Colon Carcinoma Metastatic in the Lung (tissue), 2 donors: Measurements from ENCODE around the genes NMNAT2 and TSEN15.

GRCh38 chr1:182884376-182885202 is 45.4 kb downstream of the DHX9 start:
- PRO-cap, 2 experiments, result no peak in any of the 2 experiments

GRCh38 chr1:183059448-183059702 is 36.2 kb downstream of the LAMC1 start:
- PRO-cap, 2 experiments, result no peak in any of the 2 experiments

DNA sequence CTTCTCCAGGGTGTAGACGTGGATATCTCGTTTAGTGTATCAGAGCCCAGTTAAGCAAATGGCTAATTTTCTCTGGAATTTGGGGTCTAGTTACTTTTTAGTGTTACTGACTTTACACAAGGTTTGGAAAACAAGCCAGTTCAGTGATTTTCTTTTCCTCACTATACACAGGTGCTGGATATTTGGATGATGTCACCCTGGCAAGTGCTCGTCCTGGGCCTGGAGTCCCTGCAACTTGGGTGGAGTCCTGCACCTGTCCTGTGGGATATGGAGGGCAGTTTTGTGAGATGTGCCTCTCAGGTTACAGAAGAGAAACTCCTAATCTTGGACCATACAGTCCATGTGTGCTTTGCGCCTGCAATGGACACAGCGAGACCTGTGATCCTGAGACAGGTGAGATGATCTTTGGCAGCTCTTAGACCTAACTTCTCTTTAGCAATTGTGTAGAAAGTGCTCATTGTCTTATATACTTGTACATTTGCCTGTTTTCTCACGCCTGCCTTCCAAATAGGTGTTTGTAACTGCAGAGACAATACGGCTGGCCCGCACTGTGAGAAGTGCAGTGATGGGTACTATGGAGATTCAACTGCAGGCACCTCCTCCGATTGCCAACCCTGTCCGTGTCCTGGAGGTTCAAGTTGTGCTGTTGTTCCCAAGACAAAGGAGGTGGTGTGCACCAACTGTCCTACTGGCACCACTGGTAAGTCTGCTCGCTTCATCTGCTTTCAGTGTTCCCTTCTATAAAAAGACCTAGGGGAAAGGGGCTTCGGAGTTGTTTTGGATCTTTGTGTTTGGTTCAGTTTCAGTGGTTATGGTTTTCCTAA is 64.3 kb upstream of the LAMC2 start:
- PRO-cap, 2 experiments, result no peak in any of the 2 experiments

GRCh38 chr1:183251936-183252626 is 66.0 kb downstream of the LAMC2 start:
- PRO-cap, 2 experiments, result no peak in any of the 2 experiments

DNA sequence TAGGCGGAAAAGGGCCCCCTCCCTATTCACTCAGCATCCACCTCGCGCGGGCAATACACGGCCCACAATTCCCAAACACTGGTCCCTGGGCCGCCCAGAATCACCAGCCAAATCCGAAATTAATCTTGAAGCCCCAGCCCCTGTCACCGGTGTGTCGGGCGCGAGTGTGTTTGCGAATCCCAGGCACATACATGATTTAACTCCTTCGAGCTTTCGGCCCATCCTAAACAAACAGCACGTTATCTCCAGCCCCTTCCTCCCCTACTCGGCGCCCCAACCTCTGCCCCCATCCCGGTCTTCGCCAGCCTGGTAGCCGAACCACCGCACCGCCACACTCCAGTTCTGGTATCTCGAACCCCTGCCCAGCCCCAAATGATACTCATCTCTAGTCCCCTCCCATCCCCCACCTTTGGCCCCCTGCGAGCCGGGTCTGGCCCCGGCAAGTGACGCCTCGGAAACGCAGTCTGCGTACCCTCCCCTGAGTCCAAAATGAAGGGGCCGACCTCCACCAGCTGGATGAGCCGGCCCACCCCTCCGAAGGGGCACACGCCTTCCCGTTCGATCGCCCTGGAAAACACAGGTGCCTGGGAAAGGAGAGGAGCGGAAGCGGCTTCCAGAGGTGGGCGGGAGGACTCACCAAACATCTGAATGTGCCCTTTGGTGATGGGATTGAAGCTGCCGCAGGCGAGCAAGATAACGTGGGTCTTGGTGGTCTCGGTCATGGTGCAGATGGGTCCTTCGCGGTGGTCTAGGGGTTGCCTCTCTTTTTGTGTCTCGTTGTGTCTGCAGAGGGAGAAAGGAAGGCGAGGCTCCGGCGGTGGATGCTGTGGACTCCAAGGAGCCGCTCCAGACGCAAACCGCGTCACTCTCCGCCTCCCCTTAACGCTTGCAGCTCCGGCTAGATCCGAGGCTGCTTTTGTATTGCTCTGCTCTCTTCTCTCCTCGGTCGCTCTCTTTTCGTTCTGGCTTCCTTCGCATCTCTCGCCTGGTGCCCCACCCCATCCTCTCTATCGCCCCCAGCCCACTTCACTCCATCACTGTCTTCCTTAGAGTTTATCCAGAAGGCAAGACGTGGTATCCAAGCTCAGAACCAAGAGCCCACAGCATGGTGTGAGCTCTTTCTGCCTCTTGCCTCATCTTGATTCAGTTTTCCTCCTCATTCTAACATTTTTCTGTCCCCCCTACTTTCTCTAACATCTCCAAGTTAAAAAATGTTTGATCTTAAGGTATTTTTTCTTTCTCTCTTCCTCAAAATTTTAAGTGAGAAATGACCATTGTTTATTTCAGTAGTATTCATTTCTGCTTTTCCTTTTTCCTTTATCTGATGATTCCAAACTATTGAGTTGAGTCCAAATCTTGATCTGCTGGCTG is at the start of gene NMNAT2:
Gene NMNAT2, minus strand, starts transcription at position 835 of the 1,371 bp plus-strand sequence.
- PRO-cap, 2 experiments, result no peak in any of the 2 experiments

GRCh38 chr1:183553704-183554118 is 36.5 kb downstream of the NCF2 start:
- PRO-cap, 2 experiments, result no peak in any of the 2 experiments

DNA sequence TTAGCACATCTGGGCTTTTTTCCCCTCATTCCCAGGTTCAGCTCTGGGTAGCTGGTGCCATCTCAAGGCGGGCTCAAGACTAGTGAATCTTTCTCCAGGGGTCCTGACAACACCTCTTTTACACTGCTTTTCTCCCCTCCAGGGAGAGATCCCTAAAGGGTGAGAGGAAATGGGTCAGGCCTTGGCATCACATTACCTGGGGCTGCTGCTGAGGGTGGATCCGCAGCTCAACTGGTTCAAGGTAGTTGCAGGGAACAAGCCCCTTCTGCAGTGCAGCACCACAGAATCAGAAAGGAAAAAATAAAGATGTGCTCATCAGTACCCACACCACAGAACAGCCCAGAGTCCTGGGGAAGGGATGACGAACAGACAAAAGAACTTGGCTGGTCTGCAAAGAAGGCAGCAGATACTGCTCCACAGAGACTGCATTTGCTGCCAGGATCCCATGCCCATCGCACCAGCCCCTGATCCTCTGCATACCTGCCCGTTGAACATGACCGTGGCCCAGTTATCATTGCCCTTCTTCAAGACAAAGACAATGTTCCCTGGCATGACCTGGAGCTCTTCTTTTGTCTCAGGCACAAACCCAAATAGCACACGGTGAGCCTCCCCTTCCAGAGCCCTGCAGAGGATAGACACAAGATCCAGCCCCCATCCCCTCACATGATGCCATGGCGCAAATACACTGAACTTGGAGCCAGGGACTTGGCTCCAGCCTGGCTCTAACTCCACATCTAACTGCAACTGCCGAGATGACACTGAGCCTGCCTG is 23.4 kb downstream of the NCF2 start:
- PRO-cap, 2 experiments, result no peak in any of the 2 experiments

DNA sequence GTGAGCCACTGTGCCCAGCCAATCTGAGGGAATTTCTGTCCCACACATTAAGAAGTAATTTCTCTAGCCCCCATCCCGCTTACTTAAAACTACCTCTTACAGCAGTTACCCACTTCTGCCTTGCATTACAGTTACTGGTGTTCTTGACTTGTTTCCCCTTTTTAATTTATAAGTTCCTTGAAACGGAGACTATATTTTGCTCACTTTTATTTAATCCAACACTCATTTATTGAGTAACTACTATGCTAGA is 7.0 kb downstream of the NCF2 start:
- PRO-cap, 2 experiments, result no peak in any of the 2 experiments

DNA sequence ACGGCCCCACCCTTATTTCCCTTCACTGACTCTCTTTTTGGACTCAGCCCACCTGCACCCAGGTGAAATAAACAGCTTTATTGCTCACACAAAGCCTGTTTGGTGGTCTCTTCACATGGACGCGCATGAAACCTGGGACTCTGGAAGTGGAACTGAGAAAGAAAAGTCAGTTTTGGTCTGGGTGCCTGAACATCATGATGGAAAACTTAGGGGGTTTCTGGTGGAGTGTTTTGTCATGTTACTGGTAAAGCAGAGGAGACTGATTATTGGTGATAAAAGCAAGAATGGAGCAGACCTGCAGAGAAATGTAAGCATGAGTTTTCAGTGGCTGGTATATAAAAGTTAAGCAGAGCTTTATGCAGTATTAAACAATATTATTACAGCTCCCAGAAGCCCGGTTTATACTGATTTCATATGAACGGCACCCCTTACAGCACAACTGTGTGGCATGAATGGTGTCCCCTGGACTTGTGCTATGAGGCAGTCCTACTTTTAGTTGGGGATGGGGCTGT is 16.3 kb downstream of the ARPC5 start:
- PRO-cap, 2 experiments, result no peak in any of the 2 experiments

DNA sequence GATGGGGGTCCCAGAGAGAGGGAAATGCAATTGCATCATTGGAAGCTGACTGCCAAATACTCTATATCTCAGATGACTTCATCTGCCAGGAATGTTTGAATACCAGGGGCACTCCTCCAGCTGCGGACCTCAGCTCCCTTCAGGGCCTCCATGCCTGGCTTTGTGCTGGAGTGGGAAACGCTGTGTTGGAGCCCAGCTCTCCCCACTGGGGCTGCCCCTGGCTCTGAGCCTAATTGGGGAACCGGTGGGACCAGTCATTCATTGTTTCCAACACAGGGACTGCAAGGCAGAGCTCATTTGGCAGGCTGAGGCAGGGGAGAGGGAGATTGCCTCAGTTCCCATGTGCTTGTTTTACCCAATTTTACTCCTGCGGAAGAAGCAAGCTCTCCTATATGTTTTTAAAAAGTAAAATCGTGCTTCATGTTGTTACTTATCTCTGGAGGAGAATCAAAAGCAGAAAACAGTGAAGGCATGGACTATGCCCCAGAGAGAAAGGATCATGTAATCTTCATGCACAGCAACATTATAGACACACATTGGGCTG is 76.9 kb downstream of the RGL1 start:
- PRO-cap, 2 experiments, result no peak in any of the 2 experiments

- PRO-cap, 2 experiments, result no peak in any of the 2 experiments
These were observed 92.7 kb downstream of the RGL1 start for GRCh38 chr1:183897481-183898197.

DNA sequence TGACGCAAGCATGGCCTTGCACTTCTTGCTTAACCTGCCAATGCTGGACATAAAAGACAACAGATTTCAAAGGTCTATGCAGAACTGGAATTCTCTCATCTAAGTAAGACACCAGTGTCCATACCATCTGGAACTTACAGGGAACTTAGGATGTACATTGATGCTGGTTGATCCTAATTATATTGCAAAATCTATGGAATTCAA is 2.6 kb downstream of the COLGALT2 start:
- PRO-cap, 2 experiments, result no peak in any of the 2 experiments

GRCh38 chr1:184051151-184052341 is at the start of gene TSEN15:
Gene TSEN15, plus strand, starts transcription at chr1:184051730.
- PRO-cap, 2 experiments, result peak in 2 of 2 experiments; most common plus-strand start chr1:184051733 (in 1); most common minus-strand start chr1:184051601 (in 1)

- PRO-cap, 2 experiments, result no peak in any of the 2 experiments
These were observed 100.9 kb downstream of the TSEN15 start for GRCh38 chr1:184152132-184153035.

DNA sequence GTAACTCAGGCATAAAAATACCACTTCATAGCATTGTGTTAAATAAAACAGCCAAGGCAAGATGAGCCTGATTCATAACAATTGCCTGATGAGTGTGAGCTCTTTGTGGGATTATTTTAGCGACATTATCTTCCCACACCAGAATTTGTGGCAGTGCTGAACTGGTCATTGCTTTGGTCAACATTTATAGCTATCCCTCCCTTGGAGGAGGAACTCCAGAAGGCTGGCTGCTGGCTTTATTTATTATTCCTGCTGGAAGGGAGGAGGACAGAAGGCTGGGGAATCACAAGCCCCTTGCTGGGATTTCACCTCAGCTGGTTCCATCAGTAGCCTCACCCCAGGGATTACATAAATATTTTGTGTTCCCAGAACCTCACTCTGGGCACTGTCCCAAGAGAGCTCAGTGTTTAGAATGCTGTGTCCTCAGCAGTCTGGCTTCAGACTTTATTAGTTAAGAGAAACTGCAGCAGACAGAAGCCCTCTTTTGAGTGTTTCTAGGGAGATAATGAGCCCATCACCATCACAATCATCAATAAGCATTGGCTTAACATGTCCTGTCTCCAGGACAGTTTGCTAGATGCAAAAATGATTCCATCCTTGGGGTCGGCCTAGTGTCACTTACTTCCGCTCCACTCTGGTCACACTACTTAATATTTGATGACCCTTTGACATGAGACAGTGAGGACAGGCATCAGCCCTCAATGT is 102.8 kb upstream of the C1orf21 start:
- PRO-cap, 2 experiments, result no peak in any of the 2 experiments

GRCh38 chr1:184385759-184386192 is 1.1 kb upstream of the C1orf21 start:
- PRO-cap, 2 experiments, result no peak in any of the 2 experiments

DNA sequence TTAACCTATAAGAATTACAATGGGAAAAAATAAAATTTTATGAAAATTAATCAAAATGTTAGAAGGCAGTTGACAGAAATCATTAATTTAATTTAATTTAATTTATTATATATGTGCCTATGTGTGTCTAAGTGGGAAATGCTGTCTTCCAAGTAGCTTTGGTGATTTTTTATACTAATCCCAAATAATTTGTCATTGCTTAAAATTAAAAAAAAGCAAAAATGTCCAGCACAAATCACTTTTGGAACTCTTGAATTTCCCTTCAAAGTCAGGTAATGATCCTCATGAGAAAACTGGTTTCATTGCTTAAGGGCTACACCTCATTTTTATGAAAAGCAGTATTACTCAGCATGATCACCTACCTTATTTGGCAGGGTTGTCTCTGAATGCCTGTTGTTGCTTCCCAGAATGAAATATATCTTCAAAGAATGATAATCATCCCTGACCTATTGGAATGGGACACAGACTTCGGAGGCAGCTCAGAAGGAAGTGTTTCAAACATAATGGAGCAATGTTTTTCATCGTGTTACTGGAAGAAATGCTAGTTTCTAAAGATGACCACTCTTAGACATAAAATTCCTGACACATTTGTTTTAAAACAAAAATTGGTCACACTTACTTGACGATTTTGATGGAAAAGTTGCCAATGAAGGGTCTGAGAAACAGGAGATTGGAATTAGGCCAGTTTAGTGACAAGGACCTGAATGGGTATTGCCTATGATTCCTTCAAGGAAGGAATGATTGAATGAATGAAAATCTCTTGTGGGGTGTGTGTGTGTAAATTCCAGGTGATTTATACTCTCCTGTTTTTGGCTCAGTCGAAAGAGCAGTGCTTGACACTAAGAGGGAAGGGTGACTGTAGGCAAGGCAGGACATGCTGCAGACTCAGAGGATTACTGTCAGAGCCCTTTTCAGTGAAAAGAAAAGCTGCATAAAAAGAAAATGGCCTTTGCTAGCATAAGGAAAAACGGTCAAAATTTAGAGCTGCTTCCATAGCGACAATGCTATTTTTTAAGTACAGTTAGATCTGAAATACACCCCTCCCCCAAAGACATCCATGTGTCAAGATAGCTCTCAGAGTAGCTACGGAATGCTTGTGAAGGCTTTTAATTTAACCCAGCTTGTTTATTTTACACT is 29.9 kb downstream of the C1orf21 start:
- PRO-cap, 2 experiments, result no peak in any of the 2 experiments

- PRO-cap, 2 experiments, result no peak in any of the 2 experiments
These were observed 90.5 kb downstream of the C1orf21 start for GRCh38 chr1:184477338-184477761.

- PRO-cap, 2 experiments, result no peak in any of the 2 experiments
These were observed 168.8 kb downstream of the C1orf21 start for GRCh38 chr1:184555502-184556196.

DNA sequence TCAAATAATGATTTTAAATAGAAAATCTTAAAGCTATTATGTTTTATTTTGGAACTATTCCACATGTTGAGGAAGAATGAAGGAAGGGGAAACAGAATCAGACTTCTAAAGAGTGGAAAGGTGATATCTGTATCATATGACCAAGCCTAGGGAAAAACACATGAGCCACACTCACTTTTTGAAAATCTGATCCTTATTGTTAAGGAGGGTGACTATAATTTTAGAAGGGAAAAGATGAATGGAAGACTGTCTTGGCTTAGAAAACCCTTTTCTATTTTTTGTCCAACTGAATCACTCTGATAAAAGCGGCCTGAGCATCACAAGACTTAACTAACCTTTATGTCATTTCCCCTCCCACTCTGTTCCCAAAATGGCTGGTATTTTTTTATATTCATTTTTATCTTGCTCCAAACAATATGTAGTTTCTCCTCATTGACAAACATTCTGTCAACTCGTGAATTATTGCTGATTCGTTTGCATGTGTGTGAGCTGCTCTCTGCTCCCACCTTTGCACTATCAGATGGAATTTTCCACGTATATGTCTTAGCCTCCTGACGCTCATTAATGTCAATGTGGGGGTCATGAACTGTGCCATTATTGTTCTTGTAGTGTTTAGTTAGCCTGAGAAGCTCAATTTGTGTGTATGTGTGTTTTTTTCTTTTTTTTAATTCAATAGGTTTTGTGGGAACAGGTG is 169.9 kb downstream of the C1orf21 start:
- PRO-cap, 2 experiments, result no peak in any of the 2 experiments